Breast epithelium (tissue), 2 donors: ENCODE results near the genes FYB1, CARD6 and MROH2B.

GRCh38 chr5:39219406-39219806, at the start of gene FYB1:
Gene FYB1, minus strand, starts transcription at chr5:39219563.
- PRO-cap = unidirectional peak, minus-strand start at chr5:39219573
- RAMPAGE, long total RNA, 2 experiments = start-site peak on the minus strand in 1 of 2 experiments, at chr5:39219536-39219616 at its widest, 37 reads per replicate

DNA sequence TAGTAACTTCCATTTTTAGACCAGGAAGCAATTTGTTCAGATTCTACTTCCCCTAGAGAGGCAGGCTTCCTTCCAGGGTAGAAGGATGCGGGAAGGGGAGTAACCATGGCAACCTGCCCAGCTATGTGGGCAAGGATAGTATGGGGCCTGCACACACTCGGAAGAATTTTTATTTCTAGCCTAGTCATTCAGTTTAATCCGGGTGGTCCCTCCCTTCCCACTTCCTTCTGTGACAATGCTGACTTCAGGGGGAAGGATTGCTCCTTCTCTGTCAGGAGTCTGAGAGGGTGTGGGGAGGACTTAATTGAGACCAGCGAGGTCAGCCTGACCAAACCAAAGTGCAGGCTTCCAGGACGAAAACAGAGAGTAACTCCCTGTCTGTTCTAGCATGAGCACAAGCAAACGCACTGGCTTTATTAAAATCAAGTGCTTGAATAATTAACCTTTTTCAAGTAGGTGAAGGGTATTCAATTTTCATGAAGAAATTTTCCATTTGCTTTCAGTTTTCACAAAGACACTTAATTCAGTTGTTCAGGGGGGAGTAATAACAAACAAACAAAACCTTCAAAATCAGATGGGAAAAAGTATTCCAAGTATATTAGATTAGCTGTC, 3.9 kb downstream of the DAB2 start:
- PRO-cap = bidirectional peak, plus-strand start at position 303 of the sequence, minus-strand start at position 159 of the sequence
- RAMPAGE, long total RNA, 2 experiments = no peak in any of the 2 experiments

- PRO-cap = no peak
- RAMPAGE, long total RNA, 2 experiments = no peak in any of the 2 experiments
Measured at GRCh38 chr5:39427367-39427880, 2.6 kb upstream of the DAB2 start.

- PRO-cap = no peak
- RAMPAGE, long total RNA, 2 experiments = no peak in any of the 2 experiments
Measured at GRCh38 chr5:39461015-39461372, 36.2 kb upstream of the DAB2 start.

- PRO-cap = no peak
- RAMPAGE, long total RNA, 2 experiments = no peak in any of the 2 experiments
Measured at GRCh38 chr5:39760979-39761297, 336.2 kb upstream of the DAB2 start.

- PRO-cap = no peak
- RAMPAGE, long total RNA, 2 experiments = no peak in any of the 2 experiments
Measured at GRCh38 chr5:40038021-40038314, 613.2 kb upstream of the DAB2 start.

- PRO-cap = no peak
- RAMPAGE, long total RNA, 2 experiments = no peak in any of the 2 experiments
Measured at GRCh38 chr5:40541046-40541605, 138.6 kb upstream of the PTGER4 start.

- PRO-cap = no peak
- RAMPAGE, long total RNA, 2 experiments = no peak in any of the 2 experiments
Measured at GRCh38 chr5:40652462-40652912, 27.2 kb upstream of the PTGER4 start.

- PRO-cap = unidirectional peak, plus-strand start at chr5:40841362
- RAMPAGE, long total RNA, 2 experiments = start-site peak on the plus strand in 2 of 2 experiments, at chr5:40841360-40841658 at its widest, 23 to 126 reads per replicate
Measured at GRCh38 chr5:40841001-40841896, at the start of gene CARD6. Gene CARD6, plus strand, starts transcription at chr5:40841367.

DNA sequence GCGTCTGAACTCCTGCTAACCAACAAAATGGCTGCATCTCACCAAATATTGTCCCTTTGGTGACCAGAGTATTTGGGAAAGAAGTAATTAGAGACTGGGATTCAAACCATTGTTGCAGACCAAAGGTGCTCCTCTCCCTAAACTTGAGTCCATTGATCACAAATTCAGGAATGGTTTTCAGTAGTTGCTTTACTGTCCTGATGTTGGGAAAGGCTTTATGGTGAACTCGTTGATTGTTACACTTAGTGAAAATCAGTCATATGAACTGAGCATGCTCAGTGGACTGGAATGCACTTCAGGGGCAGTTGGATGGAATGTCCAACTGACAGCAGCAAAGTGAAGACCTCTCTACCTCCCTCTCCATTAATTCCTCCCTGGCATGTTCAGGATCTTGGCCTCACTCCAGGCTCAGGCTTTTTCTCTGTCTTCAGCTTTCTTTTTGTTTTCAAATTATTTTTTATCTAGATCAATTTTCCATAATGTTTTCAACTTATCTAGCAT, at the start of gene MROH2B:
MROH2B (minus strand) TSS at position 267 of the 501 bp plus-strand sequence.
- PRO-cap = no peak
- RAMPAGE, long total RNA, 2 experiments = no peak in any of the 2 experiments

DNA sequence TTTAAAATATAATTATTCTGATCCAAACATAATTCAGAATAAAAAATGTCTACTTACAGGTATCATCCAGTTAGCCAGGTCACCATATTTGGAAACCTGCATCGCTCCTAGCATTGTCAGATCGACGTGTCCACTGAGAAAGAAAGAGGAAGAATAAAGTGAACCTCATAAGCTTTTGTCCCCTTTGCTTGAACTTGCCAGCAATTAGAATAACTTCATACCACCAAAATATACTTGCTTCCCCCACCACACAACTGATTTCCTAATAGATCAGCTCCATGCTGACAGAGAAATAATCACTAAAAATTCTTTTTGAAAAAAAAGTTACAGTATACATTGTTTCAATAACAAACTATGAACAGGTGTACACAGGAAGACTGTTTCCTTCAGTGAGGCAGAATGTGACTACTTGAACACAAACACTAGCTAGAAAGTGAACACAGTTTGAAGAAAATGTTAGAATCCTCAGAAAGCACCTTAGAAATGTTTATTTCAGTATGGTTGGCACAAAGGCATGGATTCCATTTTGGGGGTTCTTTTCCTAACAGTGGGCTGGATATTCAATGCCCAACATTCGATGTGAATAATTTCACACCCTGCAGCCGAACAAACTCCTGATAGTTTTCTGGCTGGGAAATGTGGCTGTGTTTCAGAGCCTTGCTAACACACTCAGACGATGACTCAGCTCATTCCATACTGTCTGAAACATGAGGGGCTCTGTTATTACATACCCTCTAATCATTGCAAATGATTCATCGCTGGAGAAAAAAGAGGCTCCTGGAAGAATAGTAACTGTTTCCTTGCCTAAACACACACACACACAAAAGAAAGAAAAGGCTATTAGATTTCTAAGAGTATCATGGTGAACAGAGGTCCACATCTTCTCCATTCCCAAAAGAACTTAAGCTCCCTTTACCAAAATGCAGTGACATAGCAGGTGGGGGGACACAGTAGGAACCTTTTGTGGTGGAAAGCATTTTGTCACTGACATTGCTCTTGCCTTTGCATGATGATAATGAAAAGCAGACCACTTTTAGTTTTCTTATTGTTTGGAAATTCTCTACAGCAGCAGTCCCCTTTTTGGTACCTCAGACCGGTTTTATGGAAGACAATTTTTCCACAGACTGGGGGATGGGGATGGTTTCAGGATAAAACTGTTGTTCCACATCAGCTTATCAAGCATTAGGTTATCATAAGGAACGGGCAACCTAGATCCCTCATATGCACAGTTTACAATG, 75.9 kb downstream of the OXCT1 start:
- PRO-cap = no peak
- RAMPAGE, long total RNA, 2 experiments = no peak in any of the 2 experiments

DNA sequence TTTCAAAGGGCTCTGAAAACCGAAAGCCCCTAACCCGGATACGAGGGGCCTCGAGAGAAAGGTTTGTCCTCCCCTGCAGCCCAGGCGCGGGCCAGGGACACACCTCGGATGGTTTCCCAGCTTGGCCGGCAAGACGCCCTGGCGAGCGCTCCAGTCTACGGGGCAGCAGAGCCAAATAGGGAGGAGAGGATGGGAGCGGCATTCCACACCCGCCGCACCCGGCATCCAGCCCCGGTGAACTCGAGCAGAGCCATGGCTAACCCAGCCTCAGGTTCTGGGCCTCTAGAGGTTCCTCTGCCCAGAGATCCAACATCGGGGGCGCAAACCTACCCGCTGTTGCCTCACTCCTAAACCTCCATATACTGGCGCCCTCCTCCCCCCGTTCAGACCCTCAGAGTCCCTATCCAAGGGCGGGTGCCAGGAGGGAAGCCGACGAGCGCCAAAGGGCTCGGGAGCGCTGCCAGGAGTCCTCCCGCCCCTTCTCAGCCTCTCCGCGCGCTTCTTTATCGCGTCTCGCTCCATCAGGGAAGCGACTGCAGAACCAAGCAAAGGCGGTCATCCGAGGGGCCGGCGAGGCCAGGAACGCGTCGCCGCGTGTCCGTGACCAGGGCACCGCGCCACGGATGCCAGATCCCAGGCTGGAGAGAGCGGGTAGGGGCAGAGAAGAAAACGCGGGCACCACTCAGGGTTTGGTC, 536 bp downstream of the OXCT1 start:
- PRO-cap = bidirectional peak, plus-strand start at position 228 of the sequence, minus-strand start at position 240 of the sequence
- RAMPAGE, long total RNA, 2 experiments = no peak in any of the 2 experiments

- PRO-cap = no peak
- RAMPAGE, long total RNA, 2 experiments = no peak in any of the 2 experiments
Measured at GRCh38 chr5:42543705-42544215, 120.5 kb downstream of the GHR start.

DNA sequence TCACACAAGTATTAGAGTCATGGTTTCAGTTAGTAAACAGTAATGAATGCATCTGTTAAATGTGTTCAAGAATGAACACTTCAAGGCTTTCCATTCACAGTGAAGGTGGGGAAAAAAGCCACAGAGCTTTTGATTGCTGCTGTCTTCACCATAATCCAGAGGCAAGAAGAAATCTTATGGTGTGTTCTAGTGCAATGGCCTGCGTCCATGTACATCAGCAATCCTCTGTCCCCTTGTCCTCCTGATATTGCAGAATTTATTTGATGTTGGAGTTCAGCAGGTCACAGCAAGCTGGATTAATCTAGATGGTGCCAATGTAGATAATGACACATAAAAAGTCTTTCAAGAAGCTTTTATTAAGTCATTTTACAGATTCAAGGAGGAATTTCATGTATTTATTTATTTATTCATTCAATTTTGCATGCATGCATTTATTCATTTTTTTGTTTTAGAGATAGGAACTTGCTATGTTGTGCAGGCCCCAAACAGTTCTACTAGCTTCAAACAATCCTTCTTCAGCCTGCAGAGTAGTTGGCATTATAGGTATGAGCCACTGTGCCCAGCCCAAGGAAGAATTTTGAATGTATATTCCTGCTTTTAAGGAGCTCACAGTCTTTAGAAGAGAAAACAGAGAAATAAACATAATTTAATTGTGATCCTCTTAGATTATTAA, 147.0 kb downstream of the GHR start:
- PRO-cap = no peak
- RAMPAGE, long total RNA, 2 experiments = no peak in any of the 2 experiments

GRCh38 chr5:42734426-42735150, 22.0 kb upstream of the CCDC152 start:
- PRO-cap = no peak
- RAMPAGE, long total RNA, 2 experiments = no peak in any of the 2 experiments

DNA sequence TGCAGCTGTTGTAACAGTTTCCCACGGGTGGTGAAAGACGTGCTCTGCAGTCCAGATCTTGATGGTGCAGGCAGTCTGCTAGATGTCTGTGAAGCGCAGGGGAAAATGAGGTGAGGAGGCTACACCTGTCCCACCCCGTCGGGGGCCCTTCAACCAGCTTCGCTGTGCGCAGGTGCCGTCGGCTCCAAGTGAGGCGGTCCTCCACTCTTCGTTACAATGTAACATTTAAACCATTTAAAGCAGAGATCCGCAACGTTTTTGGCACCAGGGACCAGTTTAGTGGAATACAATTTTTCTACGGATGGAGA, 96.9 kb upstream of the SELENOP start:
- PRO-cap = no peak
- RAMPAGE, long total RNA, 2 experiments = no peak in any of the 2 experiments

DNA sequence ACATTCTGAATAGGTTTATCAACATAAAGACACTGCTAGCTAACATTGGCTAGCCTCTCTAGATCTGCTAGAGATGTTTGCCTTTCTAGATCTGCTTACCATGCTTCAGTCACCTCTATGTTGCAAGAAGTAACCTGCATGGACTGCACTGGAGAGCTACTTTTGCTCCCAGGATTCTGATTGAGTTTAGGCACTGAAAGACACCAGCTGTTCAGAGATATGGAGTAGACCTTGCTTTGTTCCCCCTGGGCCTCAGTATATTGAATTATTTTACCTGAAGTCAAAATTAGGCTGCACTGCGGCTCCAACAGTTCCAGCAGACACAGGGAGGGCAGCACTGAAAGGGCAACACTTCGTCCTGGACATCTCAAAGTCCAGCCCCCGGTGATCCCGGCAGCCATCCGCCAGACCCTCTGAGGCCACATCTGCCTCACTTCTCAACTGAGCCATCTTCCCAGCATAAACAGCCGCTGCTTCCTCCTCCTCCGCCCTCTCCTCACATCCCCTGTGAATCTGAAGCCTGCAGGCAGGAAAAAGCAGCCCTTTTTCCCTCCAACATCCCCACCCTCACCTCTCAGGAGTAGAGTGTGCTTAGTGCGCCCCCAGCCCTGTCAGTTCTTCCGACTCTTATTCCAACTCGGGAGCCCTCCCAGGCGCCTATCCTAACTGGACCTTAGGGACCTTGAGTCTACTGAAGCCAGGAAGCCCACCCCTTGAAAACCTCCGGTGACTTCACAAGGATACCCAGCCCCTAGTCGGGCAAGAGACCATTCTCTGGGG, 30.2 kb downstream of the ANXA2R start:
- PRO-cap = no peak
- RAMPAGE, long total RNA, 2 experiments = no peak in any of the 2 experiments

DNA sequence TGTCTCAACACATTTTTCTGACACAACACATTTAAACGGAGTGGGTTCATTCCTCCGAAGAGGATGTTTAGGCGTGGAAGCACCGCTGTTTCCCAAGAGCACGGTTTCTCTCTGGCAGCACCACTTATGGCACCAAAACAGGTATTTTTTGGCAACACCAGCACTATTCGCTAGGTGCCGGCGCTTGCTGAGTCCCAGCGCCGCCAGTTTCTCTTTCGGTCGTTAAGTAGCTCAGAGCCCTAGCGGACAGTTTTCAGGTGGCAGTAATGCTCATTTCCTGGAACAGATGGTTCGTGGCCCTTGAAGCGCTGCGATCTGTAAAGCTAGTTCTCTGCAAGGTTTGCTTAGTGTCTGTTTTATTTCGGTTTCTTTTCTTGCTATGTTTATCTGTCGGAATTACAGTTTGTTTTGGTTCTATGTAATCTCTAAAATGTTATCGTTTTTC, 20.1 kb downstream of the ANXA2R start:
- PRO-cap = bidirectional peak, plus-strand start at position 285 of the sequence, minus-strand start at position 211 of the sequence
- RAMPAGE, long total RNA, 2 experiments = no peak in any of the 2 experiments

DNA sequence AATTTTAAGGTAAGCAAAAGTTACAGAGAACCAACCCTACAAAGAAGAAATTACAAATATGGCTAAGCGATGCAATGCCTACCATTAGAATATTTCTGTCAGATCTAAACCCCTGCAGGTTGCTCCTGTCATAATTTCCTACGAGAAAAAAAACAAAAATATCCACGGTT, 980 bp upstream of the ANXA2R start:
- PRO-cap = no peak
- RAMPAGE, long total RNA, 2 experiments = no peak in any of the 2 experiments

GRCh38 chr5:43065348-43065768, 25.2 kb upstream of the ANXA2R start:
- PRO-cap = no peak
- RAMPAGE, long total RNA, 2 experiments = no peak in any of the 2 experiments